ENCODE measurements around the gene DNAH17.

- PRO-cap, 2 experiments = no peak in any of the 2 experiments
Observed at GRCh38 chr17:78577208-78577599, at the start of gene DNAH17. Gene DNAH17 (minus strand): TSS chr17:78577396.

DNA sequence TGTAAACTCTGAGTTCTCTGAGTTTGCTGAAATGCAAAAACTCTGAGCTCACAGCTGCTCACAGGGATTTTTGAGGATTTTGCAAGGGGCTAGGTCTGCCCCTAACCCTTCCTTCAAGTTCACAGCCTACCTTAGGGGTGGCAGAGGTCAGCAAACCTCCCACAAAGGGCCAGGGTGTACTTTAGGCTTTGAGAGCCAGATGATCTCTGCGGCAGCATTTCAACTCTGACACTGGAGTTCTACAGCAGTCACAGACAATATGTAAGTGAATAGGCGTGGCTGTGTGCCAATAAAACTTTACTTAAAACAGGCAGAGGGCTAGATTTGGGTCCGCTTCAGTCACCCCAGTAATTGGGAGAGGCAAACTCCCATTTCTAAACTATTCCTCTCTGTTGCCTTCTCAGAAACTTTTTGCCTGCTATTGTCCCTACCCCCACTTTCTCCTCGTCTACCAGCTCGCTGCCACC, 19.6 kb upstream of the DNAH17 start:
- PRO-cap, 2 experiments = no peak in any of the 2 experiments

DNA sequence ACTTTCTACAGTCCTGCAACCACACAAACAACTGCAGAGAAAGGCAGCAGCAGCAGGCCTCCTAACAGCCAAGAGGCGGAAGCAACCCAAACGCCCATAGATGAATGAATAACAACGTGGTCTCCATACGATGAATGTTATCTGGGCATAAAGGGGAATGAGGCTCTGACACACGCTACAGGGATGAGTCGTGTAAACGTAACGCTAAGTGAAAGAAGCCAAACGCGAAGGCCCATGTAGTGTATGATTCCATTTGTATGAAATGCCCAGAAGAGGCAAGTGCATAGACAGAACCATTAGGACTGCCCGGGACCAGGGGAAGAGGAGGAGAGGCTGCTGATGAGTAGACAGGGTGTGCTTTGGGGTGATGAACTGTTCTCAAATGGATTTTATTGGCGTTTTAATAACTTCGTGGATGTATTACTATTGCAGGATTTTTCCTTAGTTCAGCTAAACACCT, 94.8 kb upstream of the DNAH17 start:
- PRO-cap, 2 experiments = no peak in any of the 2 experiments

- PRO-cap, 2 experiments = no peak in any of the 2 experiments
Observed at GRCh38 chr17:78675501-78675885, 98.3 kb upstream of the DNAH17 start.

GRCh38 chr17:78747777-78748647, 34.1 kb downstream of the CYTH1 start:
- PRO-cap, 2 experiments = no peak in any of the 2 experiments

GRCh38 chr17:78748648-78749291, 33.3 kb downstream of the CYTH1 start:
- PRO-cap, 2 experiments = peak in 2 of 2 experiments; most common plus-strand start chr17:78748982 (in 2); most common minus-strand start chr17:78748835 (in 1)

GRCh38 chr17:78785489-78785857, 3.4 kb upstream of the CYTH1 start:
- PRO-cap, 2 experiments = no peak in any of the 2 experiments

DNA sequence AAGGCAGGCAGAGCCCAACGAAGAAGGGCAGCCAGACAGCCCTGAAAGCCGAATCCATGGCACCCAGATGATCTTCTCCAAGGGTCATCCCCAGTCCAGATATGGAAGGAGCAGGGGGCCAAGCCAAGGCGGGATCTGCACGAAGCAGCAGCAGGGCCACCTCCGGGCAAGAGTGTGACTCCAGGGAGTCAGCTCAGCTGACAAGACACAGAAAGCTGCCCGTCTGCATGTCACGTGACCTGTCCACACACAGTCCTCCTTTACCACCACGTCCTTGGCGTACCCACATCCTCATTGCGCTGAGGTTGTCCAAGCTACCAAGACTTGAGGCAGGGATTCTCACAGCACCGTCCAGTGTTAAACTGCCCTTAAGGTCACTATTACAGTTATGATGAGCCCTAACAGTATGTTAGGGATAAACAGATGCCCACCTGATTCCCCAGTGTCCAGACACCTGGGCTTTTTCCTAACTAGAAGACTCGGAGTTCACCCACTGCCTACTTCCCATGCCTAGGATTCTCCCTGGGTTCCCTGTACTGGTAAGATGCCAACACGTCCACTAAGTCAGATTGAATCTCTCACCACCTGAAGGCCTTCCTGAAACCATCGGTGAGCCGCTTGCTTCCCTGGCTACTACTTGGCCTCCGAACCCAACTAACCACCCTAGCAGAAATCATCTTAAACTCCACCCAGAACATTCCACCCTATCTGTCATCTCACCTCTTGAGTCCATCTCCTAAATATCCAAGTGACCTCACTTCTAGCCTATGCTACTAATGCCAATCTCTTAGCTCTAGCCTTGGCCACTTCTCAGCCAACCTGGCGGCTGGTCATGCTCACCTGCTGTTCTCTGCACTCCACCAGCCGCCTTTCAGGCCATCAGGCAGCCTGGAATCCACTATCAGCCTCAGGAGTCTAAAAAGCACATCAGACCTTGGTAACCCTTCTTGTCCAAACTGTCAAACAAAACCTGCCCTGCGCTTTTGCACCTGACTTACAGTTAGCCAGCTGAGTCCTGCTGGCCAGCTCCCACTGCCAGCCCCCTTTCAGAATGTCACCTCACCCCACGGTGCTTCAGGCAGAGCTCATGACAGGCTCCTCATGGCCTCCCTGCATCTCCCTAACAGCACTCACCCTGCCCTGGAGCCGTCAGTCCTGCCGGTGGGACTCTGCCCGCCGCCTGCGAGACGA, 11.7 kb upstream of the CYTH1 start:
- PRO-cap, 2 experiments = no peak in any of the 2 experiments

- PRO-cap, 2 experiments = no peak in any of the 2 experiments
Observed at GRCh38 chr17:78825866-78826495, 14.6 kb downstream of the USP36 start.

GRCh38 chr17:78839673-78840712, 621 bp downstream of the USP36 start:
- PRO-cap, 2 experiments = no peak in any of the 2 experiments

DNA sequence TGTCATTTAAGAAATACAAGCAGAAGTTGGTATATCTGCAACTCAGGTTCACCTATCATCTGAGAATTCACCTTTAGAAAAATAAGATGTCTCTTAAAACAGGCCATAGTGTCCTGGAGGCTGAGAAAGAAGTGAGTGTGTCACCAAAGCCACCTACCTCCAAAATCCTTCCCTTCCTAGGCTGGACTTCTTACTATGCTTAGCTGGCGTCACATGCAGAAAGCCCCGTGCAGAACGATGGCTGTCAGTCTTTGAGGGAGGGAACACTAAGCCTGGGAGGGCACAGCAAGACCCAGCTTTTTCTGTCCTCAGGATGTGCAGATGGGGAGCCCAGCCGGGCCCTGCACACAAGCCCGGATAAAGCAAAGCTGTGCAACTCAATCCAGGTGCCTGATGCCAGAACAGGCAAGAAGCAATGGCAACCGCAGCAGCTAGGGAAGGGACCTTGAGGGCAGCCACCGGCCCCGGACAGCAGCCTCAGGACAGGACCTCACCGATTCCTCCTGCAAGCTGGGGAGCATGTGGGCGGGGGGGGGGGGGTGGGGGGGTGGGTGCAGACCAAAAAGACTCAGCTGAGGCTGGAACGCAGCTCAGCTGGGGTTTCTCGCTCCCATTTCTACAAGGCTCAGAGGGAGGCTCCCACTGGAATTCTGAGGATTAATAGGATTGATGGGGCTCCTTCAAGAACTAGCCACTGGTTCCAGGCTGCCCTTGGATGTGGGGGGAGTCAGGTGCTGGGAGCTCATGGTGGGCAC, 14.0 kb upstream of the USP36 start:
- PRO-cap, 2 experiments = no peak in any of the 2 experiments

DNA sequence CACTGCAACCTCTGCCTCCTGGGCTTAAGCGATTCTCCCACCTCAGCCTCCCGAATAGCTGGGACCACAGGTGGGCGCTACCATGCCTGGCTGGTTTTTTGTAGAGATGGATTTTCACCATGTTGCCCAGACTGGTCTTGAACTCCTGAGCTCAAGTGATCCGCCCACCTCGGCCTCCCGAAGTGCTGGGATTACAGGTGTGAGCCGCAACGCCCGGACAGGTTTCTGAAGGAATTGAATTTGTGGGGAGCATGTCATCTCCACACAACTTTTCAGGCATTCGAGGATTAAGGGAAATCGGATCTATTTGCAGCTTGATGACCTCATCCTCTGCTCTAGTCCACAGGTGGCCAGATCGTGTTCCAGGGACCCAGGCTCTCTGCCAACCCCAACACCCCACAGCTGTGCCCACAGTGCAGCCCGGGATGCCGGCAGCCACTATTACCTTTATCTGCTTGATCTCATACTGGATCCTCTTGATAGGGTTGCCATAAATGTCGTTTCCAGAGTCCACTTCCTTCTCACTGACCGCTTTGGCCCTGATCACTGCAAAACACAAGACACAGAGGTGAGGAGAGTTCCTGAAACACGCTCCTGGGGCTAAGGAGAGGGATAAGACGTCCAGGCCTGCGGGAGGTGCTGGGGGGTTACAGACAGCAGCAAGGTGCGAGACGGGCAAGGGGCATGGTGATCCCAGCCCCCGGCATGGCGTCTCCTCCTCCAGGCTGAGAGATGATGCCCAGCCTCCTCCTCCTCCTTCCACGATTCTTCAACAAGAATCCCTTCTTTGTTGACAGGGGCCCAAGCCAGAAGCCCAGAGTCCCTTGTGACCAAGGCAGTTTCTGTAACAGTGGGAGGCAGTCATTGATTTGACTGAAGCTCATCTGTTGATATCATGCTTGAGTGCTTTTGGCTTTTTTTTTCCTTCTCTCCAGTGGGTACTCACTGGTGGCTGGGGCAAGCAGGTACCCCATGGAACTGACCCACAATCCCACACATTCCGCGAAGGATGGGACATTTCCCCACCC, 29.3 kb downstream of the CEP295NL start:
- PRO-cap, 2 experiments = no peak in any of the 2 experiments

- PRO-cap, 2 experiments = peak in 2 of 2 experiments; most common plus-strand start chr17:78882821 (in 2)
Observed at GRCh38 chr17:78882382-78882909, 20.6 kb downstream of the CEP295NL start.

- PRO-cap, 2 experiments = no peak in any of the 2 experiments
Observed at GRCh38 chr17:78898395-78898693, 4.7 kb downstream of the CEP295NL start.

GRCh38 chr17:78910683-78911234, 7.8 kb upstream of the CEP295NL start:
- PRO-cap, 2 experiments = no peak in any of the 2 experiments

GRCh38 chr17:78933192-78933806, 8.1 kb upstream of the TIMP2 start:
- PRO-cap, 2 experiments = no peak in any of the 2 experiments

- PRO-cap, 2 experiments = no peak in any of the 2 experiments
Observed at GRCh38 chr17:79002482-79003300, 6.9 kb downstream of the CANT1 start.

- PRO-cap, 2 experiments = no peak in any of the 2 experiments
Observed at GRCh38 chr17:79007965-79008408, 1.6 kb downstream of the CANT1 start.

DNA sequence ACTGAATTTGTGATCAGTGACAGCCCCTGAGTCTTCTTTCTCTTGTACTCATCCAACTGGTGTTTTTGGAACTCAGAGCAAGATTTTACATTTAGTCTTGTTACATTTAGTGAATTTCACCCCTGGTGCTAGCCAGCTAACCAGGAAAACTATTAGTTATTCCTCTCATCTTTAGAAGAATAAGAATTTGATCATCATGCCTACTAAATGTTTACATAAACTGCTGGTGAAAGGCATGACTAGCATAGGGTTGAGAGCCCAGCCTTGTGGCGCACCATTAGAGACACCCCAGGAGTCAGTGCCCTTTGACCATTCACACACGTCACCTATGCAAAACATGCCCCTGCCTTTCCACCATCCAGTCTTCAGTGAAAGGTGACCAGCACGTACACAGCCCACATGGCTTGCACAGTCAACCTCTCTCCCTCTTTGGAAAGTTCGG, 150.2 kb downstream of the ENGASE start:
- PRO-cap, 2 experiments = no peak in any of the 2 experiments

DNA sequence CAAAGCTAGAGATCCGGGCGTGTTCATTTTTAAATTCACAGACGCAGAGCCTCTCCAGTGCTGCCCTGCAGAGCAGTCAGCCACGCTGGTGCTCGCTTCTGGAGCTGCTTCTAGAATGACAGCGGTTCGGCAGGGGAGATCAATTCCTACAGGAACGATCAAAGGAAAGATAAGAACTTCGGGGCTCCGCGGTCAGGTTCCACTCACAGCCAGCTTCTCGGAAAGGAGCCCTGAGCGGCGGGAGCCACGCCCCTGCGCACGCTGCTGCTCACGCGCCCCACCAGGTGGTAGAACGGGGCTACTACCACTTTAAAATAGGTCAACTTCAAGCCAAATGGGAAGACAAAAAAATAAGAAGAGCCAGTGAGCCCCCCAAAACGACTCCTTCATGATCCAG, 209.8 kb downstream of the RBFOX3 start:
- PRO-cap, 2 experiments = no peak in any of the 2 experiments